Subcutaneous preadipocyte (primary cell): ENCODE data around the genes SELENOP, HMGCS1, CCL28 and FGF10.

- CAGE, long polyA plus RNA, result no peak
These were observed 134.5 kb downstream of the GHR start for GRCh38 chr5:42557664-42558213.

- CAGE, long polyA plus RNA, result no peak
These were observed 143.6 kb downstream of the GHR start for GRCh38 chr5:42566873-42567261.

DNA sequence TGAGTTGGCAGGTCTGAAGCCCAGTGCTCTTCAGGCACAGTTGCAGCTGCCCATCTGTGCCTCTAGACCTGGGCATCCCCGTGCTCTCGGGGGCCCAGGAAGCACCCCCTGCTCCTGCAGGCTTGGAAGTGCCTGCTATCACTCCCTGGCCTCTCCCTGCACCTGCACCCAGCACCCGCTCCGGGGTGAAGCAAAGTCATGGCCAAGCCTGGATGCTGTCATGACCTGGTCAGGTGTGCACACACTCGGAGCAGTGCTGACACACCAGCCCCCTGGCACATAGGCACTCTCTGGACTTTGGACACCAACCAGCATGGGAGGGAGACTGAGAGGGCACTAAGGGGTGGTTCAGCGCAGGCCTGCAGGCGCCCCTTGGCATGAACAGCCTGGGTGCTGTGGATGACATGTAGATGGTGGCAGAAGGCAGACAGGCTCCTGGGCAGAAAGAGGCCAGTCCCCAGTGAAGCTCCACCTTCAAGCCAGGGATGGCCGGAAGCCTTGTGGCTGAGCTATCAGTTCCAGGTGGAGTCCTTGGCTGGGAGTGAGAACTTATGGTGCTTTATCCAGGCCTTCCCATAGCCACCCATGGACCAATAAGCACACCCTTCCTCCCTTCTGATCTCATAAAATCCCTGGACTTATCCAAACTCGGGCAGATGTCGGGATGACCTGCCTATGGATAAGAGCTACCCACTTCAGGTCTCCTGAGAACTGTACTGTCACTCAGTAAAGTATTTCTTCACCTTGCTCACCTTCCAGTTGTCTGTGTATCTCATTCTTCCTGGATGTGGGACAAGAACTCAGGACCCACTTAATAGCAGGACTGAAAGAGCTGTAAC lies 158.8 kb downstream of the GHR start:
- CAGE, long polyA plus RNA, result no peak

DNA sequence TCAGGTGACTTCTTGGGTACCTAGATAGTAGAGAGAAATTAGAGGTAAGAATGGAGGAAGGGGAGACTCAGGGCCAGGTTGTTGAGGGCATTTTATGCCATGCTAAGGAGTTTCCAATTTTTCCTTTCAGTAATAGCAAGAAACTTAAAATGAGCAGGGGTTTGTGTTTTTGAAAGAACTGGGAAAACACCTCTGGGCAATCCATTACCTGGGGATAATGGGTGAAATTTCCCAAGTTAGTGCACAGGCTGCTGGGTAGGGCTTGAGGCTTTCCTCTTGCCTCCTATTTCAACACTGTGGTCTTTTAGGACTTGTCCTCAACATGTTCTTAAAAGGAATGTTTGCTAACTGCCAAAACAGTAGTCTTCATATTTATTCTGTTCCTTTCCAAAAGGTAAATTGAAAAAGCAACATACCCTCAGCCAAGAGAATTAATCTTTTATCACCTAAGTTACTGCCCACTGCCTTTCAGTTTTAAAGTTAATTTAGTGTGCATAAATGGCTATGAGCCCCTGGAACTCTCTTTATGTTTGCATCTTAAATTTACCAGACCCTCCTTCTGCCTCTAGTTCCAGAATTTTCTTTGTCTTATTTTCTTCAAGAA lies 158.3 kb upstream of the CCDC152 start:
- CAGE, long polyA plus RNA, result no peak

DNA sequence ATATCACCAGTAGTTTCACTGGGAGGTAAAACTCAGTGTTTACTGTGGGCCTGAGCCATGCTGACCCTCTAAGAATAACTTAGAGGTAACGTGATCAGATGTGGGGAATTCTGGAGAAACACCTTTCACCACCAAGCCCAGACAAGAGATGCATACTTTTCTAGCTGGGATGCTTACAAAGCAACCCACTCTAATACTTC lies 129.9 kb upstream of the CCDC152 start:
- CAGE, long polyA plus RNA, result no peak

DNA sequence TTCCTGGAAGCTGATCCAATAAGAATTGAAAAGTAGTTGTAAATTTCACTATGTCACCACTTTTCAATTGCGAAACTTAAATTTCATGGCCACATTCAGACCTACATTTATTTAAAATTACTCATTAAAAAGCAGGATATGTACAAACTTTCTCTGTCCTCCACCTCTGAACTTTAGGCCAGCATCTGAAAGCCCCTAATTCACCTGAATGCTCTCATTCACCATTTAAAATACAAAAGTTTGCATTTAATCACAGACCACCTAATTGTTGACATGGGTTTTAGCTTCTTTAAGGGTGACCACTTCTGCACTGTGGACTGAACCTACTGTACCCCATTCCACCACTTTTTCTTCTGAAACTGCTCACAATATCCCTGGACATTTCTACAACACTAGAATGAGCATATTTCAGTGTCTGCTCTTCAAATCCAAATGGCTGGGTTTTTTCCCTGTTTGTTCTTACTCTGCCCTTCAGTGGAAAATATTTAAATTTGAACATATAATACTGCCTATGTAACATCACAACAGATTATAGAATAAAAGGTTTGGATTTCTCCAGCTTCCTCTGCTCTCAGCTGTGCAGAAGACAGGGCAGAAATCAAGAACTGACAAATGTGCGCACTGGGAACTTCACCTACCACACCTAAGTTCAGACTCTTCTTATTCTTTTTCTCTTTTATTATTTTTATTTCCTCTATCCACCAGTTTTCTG lies 509 bp downstream of the SELENOP start:
- CAGE, long polyA plus RNA, result no peak

DNA sequence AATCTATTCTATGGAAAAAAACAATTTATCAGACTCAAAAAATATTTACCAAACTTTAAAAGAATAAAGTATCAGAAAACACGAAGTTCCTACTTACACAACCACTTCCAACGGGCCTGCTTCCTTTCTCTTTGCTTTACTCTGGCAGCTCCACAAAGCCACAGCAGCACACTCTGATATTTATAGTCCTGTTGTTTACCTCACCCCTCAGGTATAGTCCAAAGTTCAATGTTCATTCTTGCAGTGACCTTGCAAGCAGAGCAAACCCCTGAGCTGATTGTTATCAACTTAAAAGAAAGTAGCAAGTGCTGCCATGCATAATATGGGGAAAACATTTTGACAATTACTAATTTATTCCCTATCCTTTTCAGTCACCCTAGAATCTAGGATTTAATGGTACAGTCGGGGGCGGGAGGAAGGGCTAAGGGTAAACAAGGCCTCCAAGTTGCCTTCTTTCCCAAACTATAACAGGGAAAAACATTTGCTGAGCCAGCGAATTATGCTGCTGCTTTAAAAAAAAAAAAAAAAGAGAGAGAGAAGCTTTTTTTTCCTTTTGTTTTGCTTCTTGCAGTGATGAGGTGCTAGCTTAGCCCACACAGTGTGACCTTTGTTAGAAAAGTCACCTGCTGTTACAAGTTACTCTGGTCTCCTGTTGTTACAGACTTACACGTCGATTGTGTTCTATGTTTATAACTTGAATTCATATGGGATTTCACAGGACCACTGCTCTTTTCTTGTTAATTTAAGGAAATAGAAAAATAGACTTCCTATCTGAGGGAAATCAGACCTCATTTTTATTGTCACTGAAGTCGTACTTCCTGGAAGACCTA lies at the start of gene SELENOP:
Gene SELENOP (minus strand): TSS at position 154 of the 830 bp plus-strand sequence.
- CAGE, long polyA plus RNA, result no peak

DNA sequence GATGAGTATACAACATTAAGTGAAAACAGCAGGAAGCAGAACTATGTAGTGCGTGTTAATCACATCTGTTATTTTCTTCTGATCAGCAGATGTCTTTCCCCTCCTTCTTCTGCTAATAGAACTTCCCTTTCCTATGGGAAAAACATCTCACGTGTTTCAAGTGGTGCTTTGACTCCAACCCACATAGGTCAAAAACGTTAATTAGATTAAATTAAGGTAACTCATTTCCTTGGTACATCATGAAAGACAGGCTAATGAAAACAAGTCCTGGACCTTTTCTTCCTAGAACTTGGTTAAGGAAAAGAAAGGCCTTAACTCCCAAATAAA lies 70.1 kb upstream of the SELENOP start:
- CAGE, long polyA plus RNA, result no peak

DNA sequence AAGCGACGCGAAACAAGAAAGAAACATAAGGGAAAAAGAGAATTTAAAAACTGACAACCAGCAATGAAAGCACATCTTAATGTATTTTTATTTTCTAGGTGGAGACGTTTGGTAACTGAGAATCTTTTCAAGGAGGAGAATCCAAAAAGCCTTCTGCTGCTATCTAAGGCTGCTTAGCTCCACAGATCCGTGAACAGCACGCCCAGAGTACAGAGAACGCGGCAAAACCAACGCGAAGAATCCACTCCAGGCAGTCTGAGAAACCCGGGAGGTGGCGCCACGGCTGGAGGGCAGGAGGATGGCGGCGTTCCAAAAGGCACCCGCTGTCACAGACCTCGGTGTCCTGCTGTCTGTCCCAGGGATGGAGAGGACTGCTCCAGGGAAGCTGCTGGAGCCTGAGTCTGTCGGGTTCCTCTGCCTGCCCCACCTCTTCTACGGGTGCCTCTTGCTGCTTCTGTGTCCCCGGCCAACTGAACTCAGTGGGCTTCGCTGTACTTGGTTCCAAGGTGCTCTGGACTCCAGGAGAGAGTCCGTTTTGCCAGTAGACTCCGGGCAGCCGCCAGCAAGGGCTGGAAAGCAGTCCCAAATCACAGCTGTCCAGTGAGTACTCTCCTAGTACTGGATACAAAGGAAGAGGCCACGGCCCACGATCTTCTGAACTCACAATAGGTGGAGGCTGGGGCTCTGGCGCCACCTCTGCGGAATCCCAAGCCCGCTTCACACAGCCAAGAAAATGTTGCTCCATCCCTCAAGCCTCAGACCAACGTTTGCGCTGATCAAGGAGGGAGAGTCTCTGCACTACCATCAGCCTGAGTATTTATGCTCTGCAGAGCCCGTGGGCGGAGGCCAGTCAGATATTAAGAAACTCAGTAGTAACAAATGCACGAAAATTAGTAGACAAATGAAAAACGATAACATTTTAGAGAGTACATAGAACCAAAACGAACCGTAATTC lies 540 bp downstream of the ANXA2R start:
- CAGE, long polyA plus RNA, result no peak

DNA sequence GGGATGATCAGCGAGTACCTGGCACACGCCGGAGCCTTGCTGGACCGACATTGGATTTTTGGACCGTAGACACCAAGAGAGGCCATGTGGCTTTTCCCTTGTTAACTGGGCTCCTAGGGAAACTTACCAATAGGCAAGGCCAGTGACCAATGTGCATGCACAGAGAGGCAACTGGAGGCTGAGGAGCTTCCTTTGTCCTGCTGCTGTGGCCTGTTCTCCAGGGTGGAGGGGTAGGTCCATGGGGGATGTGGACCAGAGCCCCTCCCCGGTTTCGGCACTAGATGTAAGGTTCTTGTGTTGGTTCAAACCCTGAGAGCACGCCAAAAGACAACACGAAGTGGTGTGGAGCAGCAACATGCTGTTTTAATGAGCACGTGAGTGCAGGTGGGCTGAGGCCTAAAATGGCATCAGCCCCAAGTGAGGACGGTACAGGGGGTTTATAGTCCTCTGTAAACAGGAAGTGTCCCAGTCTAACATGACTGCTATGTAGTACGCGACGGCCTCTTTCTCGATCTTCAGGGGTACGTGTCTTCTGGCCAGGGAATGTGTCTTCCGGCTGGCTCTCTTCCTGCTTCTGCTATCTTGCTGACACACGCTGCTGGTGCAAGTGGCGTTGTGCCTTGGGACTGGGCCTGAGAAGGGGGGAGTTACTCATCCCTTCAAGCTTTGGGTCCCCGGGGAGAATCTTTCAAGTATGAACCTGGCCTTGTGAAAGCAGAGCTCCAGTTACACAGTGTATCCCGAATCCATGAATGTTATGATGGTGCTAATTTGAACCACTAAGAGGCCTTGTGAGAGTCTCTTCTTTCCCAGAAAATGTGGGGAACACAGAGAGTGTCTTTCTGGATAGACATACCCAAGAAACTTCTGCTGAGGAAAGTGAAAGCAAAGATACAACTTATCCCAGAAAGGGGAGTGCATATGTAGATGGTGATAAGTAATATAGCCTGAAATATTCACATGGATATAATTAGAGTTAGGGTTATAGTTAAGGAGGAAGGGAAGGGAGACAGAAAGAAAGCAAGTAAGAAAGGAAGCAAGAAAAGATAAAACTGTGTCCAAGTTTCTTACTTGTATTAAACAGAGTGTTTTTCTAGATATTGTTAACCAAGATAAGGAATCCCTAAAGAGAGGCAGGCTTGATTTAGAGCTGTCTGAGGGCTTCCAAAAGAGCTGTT lies 35.3 kb upstream of the ANXA2R start:
- CAGE, long polyA plus RNA, result no peak

DNA sequence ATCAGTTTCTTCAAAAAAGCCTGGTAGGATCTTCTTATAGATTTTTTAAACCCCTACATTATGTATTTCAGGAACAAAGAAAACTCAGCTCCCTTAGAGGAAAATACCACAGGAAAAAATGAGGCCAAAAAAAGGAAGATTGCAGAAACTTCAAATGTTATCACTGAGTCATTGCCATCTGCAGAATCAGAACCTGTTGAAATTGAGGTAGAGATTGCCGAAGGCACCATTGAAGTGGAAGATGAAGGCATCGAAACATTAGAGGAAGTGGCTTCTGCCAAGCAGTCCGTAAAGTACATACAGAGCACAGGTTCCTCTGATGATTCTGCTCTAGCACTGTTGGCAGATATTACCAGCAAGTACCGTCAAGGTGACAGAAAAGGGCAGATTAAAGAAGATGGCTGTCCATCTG lies 30.8 kb upstream of the NIM1K start:
- CAGE, long polyA plus RNA, result no peak

DNA sequence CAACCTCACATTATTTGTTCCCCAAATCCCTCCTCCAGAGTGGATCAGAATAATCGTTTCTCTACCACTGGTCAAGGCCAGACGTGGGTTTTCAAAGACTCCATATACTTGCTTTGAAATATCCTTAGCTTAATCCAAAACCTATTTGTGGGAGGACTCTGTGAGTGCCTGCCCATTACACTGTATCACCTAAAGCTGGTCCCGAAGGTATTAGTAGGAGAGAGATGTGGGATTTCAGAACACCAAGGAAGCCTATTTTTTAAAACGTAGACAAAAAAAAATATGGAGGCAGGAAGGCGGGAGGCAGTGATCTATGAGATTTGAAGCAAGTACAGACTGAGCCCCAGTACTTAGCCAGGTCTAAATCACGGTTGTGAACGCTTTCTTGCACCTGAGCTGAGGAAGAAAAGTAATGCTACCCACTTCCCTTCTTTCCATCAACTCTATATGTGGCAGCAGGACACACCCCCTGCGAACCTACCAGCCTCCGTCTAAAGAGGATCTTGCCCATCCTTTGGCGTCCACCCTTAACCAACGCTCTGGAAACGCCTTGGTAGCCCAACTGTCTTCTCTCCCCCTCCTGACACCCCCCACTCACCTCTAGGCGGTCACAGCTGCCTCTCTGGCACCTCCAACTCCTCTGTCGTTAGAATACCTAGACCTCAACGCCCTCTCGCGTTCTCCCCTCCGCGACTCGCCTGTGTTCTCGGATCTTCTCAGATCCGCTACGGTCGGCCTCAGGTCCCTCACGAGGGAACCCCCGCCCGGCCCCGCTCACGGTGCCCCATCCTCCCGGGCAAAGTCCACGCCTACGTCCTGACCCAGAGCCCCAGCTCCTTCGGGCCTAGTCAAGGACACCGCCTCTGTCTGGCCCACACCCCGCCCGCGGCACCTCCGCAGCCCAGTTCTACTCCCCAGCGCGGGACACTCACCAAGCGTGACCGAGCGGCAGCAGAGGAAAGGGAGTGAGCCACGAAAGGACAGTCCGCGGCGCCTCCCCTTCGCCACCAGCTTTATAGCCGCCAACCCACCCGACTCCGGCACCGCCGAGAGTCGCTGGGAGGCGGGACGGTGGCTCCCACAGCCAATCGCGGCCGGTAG lies at the start of gene HMGCS1:
Gene HMGCS1 (minus strand): TSS at position 989 of the 1,101 bp plus-strand sequence.
- CAGE, long polyA plus RNA, result no peak

DNA sequence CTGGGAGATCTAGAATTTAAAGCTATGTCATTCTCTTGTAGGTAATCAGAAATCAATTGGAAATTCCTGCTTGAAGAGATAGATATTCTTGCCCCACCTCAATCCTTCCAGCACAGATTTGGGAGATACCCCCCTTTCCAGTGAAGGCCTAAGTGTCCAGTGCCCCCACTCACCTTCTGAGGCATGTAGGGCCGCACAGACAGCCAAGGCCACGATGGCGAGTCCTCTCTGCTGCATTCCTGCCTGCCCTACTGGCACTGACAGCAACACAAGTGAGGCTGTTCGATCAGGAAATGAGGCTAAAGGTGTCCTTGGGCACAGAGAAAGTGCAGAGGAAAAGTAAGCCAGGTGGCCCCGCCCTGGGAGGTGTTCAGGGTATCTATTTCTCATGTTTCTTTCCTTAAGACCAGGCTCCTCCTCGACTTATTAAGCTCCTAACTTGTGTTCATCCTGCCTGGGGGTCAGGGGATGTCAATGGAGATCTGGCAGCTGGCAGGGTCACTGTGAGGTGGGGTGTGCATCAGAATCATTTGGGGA lies at the start of gene CCL28:
Gene CCL28 (minus strand): TSS at position 312 of the 537 bp plus-strand sequence.
- CAGE, long polyA plus RNA, result no peak

- CAGE, long polyA plus RNA, result no peak
These were observed 10.3 kb downstream of the NNT start for GRCh38 chr5:43613274-43613708.

DNA sequence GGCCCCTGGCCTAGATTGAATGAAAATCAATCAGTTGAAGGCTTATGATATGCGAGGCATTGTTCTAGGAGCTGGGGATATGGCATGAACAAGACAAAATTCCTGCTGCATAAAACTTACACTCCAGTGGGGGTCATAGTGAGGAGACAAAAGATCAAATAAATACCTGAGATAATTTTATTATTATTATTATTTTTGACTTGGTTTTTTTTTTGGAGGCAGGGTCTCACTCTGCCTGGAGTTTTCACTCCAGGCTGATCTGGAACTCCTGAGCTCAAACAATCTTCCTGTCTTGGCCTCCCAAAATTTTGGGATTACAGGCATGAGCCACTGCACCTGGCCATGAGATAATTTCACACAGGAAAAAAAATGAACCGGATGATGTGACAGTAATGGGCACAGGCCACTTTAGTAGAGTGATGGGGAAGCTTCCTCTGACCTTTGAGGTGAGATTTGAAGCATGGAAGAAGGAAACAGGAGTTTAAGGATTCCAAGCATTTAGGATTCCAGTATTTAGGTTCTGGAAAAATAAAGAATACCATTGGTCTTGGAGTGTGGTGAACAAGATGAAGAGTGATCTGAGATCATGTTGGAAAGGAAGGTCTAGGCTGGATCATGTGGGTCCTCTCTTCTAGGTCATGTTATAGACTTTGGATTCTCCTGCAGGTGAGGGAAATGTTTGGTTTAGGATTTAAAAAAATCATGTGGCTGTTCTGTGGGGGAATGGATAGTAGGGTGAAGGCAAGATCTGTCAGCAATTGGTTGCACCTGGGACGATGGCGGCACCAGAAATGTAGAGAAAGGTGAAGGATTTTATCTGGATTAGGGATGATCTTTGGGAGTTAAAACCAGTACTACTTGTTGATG lies 18.6 kb downstream of the NNT start:
- CAGE, long polyA plus RNA, result no peak

DNA sequence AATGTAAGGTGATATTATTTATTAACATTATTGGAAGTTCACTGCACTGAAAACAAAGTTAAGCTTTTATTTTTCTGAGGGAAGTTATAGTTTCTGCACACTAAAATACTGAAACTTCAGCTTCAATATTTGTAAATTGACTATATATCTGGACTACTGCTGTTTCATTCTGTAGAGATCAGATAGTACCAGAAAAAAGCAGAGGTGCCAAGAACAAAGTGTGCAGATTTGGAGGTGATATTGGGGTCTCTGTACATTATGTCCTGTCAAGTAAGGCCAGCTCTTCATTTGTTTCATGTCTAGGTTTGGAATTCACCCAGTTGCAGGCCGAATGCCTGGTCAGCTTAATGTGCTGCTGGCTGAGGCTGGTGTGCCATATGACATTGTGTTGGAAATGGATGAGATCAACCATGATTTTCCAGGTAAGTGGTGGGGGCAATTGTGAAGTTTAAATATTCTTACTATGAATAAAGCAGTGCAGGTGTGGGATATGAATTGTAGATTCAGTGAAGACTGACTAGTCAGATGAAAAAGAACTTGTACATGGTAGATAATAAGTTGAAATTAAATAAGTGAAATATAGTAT lies 96.9 kb downstream of the NNT start:
- CAGE, long polyA plus RNA, result no peak

GRCh38 chr5:44389097-44390264 lies at the start of gene FGF10:
TSS of gene FGF10 (minus strand) at chr5:44389420.
- CAGE, long polyA plus RNA, result no peak

DNA sequence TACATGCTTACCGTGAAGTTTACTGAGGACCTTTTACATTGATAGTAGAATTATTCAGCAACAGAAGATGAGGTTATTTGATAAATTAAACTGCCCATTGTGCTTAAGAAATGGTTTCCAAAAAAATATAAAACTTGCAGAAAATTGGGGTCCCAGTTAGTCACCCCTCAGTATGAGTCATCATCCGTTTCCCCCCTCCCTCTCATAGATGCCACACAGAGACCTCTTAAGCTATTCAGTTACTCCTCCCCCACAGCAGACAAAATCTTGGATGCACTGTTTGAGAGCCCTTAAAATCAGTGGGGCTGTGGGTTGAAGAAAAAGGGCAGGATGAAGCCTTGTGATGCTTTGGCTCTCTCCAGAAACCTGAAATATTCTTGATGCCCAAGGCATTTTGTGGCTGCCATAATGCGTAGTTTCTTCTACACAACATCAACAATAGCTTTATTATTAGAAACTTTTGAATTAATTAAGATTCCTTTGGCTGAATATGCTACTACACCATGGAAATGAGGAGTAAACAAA lies 133.7 kb downstream of the MRPS30 start:
- CAGE, long polyA plus RNA, result no peak

GRCh38 chr5:50365649-50366321 lies 75.3 kb downstream of the EMB start:
- CAGE, long polyA plus RNA, result no peak

- CAGE, long polyA plus RNA, result no peak
These were observed 25.2 kb downstream of the EMB start for GRCh38 chr5:50415815-50416429.